LHCN-M2 (cell line): ENCODE measurements around the genes MYORG, FAM219A, DCTN3 and ATOSB.

DNA sequence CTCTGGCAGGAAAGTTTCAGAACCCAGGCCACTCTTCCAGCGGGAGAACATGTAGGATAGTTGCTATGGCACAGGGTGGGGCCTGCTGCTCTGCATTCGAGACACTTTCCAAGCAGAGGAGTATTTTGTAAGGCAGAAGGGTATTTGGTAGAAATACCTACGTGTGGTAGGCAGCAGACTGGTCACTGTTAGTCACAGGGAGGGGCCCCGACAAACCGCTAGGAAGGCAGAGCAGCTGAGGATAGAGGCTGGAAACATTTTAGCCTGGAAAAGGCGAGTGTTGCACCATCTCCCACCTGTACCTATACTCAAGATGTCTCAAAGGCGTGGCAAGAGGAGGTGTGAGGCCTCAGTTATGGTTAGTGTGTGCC is 74.5 kb downstream of the KIF24 start:
- RAMPAGE, long total RNA: no peak

- RAMPAGE, long total RNA: no peak
Measured at GRCh38 chr9:34369859-34370287, 6.8 kb downstream of the MYORG start.

GRCh38 chr9:34372293-34372945 is 4.3 kb downstream of the MYORG start:
- RAMPAGE, long total RNA: no peak

GRCh38 chr9:34376795-34377424 is at the start of gene MYORG:
Gene MYORG (minus strand): TSS chr9:34376898.
- RAMPAGE, long total RNA: no peak

GRCh38 chr9:34398453-34398937 is 885 bp upstream of the C9orf24 start:
- RAMPAGE, long total RNA: no peak

GRCh38 chr9:34458019-34459213 is at the start of gene FAM219A:
Gene FAM219A (minus strand): TSS chr9:34458570.
- RAMPAGE, long total RNA: no peak

GRCh38 chr9:34481844-34482163 is 23.2 kb downstream of the DNAI1 start:
- RAMPAGE, long total RNA: no peak

- RAMPAGE, long total RNA: no peak
Measured at GRCh38 chr9:34559451-34559919, 30.0 kb downstream of the CNTFR start.

- RAMPAGE, long total RNA: start-site peak on the minus strand at chr9:34620473-34620506, 356 reads
Measured at GRCh38 chr9:34619670-34620973, at the start of gene DCTN3. Gene DCTN3 (minus strand): TSS chr9:34620495.

GRCh38 chr9:34653069-34654145 is 1.4 kb downstream of the IL11RA start:
- RAMPAGE, long total RNA: no peak

DNA sequence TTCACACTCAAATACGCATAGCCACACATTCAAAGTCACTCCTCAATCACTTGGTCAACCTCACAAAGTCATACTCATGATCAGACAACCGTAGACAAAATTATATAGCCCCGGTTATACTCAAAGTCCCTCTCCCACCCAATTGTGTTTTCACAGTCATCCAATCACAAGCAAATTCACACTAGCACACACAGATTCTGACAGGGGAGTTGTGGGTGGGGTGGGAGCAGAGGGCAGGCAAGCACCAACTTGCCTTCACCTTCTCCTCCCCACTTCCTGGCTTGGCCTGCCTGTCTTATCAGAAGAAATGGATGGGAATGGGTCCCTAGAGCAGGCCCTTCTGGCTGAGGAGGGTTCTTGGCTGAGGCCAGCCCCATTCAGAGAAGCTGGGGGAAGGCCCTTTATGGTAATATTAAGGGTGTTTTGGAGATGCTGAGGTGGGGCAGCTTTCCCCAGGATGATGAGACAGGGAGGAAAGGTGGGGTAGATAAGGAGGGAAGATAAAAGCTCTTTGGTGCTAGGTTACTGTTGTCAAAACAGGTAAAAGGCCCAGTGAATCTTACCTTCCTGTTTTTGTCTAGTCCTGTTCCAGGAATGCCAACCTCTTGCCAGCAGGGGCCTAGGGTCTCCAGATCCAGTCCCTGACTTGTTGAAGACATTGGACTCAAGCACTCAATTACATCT is 625 bp upstream of the CCL27 start:
- RAMPAGE, long total RNA: no peak

- RAMPAGE, long total RNA: no peak
Measured at GRCh38 chr9:34664866-34665450, 887 bp downstream of the ENSG00000187186 start.

- RAMPAGE, long total RNA: no peak
Measured at GRCh38 chr9:34916979-34917238, 21.3 kb upstream of the FAM205C start.

- RAMPAGE, long total RNA: no peak
Measured at GRCh38 chr9:34991015-34992231, 1.9 kb downstream of the DNAJB5 start.

DNA sequence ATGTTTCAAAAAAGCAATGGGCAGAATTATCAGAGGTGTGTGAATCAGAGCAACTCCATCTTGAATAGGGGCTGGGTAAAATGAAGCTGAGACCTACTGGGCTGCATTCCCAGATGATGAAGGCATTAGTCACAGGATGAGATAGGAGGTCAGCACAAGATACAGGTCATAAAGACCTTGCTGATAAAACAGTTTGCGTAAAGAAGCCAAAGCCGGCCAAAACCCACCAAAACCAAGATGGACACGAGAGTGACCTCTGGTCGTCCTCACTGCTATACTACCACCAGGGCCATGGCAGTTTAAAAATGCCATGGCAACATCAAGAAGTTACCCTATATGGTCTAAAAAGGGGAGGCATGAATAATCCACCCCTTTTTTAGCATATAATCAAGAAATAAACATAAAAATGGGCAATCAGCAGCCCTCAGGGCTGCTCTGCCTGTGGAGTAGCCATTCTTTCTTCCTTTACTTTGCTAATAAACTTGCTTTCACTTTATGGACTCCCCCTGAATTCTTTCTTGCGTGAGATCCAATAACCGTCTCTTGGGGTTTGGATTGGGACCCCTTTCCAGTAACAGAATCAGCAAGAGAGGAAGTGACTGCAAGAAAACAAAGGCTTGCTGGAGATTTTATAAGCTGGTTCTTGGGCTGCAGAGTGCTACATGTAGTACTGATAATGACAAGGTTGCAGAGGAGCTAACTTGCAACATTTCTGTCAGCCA is 15.7 kb upstream of the C9orf131 start:
- RAMPAGE, long total RNA: no peak

DNA sequence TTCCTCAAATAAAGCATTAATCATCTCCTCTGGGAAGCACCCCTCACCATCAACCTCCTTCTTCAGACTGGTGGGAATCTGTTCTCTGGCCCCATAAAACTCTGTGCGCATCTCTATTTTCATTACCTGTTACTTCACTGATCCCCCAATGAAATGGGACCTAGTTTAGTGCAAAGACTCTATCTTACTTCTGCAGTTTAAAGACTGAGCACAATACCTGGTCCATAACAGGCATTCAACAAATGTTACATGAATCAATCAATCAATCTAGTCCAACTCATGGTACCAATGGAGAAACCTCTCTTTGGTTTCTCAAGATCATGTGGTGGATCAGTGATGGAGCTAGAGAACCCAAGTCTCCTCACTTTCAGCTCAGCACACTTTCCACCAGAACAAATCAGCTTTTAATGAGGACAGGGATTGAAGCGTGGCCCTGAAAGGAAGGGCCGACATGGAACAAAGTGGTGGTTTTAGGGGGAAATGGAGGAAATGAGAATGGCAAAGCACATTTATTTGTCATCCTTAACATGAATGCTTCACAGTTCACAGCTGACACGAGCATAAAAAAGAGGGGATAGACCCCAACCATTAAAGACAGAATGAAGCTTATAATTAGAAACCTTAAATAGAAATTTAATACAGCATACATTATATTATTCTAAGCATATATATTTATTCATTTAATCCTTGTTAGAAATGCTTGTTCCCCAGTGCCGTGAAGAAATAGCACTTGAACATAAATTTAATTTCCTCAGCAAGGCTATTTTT is 1.7 kb upstream of the C9orf131 start:
- RAMPAGE, long total RNA: no peak

DNA sequence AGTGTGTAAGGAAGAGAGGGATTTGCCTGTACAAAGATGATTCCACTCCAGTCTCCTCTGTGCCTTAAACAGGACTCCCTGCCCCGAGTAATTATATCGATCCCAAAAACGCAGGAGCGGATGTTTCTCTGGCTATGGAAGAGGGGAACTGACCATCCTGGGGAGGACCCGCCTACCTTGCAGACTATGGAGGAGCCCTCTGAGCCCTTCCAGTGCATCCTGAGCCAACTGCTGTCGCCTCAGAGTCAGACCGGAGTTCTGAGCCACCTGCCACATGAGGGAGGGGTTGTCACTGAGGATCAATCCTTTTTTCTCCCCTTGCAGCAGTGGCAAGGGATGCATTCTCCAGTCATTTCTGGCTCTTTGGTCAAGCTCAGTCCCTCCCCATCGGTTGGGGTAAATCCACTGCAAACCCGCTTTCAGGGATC is 753 bp downstream of the FANCG start:
- RAMPAGE, long total RNA: no peak

GRCh38 chr9:35102593-35103011 is 329 bp downstream of the STOML2 start:
- RAMPAGE, long total RNA: no peak

- RAMPAGE, long total RNA: no peak
Measured at GRCh38 chr9:35112094-35112599, 3.5 kb downstream of the ATOSB start.

DNA sequence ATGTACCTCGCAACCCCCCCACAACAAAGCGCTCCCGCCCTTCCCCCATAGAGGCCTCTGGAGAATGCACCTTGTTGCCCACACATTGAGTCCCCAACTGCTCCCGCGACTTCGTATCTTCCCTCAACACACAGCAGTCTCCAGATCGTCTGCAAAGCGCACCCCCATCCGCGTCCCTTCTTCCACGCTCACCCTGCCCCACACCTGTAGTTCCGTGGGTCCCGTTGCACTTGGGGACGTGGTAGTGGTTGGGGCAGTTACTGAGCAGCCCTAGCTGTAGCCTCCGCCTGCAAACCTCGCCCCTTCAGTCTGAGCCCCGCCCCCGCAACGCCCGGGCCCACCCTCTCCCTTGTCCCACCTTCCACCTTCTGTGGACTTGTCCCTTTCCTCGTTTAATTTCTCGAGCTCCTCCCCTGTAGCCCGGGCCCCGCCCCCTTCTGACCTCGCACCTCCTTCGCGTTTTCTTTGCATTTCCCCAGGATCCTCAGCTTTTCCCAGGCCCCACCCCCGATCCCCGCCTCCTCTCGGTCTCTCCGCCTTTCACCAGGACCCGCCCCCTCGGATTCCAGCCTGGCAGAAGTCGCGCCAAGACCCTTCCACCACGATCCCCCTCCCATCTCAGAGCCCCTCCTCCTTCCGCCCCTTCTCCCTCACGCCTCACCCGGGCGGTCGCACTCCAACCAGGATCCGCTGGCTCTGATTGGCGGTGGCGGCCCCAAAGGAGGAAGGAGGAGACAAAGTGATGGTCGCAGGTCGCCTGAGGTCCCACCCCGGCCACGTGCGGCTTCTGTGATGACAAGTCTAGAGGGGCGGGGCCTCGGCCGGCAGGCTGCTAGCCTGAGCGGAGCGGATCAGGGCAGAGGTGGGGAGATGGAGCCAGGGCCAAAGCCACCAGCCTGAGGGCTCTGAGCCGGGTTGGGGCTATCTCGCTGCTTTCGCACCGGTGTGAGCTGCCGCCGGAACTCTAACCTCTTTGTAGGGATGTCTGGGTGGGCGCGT is at the start of gene ATOSB:
Gene ATOSB, minus strand, starts transcription at position 262 of the 999 bp plus-strand sequence.
- RAMPAGE, long total RNA: start-site peak on the minus strand centred at position 306 of the sequence, 11 bp wide, 5 reads